HTR-8/SVneo (cell line): ENCODE data around the genes MTHFSD and FOXL1.

- RRBS: no CpG with 5 or more reads among the region's 23 CpGs
Observed at GRCh38 chr16:85805723-85806458, 6.4 kb downstream of the COX4I1 start.

DNA sequence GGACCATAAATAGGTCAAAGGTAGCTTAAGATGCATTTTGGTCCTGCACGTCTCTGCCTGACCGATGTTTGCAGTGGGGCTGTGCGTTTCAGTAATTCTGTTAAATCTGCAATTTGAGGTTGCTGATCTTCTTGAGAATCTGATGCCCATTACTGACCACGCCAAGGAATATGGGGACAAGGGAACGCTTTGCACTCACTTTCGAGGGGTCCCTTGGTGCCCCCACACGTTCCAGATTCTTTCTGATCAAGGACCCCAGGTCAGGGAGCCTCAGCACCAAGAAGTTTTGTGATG is 5.4 kb downstream of the IRF8 start:
- RRBS: no CpG with 5 or more reads among the region's 7 CpGs

- RRBS: no CpG with 5 or more reads among the region's 13 CpGs
Observed at GRCh38 chr16:85962207-85962763, 63.3 kb downstream of the IRF8 start.

GRCh38 chr16:85975713-85976177 is 76.8 kb downstream of the IRF8 start:
- RRBS: no CpG with 5 or more reads among the region's 5 CpGs

DNA sequence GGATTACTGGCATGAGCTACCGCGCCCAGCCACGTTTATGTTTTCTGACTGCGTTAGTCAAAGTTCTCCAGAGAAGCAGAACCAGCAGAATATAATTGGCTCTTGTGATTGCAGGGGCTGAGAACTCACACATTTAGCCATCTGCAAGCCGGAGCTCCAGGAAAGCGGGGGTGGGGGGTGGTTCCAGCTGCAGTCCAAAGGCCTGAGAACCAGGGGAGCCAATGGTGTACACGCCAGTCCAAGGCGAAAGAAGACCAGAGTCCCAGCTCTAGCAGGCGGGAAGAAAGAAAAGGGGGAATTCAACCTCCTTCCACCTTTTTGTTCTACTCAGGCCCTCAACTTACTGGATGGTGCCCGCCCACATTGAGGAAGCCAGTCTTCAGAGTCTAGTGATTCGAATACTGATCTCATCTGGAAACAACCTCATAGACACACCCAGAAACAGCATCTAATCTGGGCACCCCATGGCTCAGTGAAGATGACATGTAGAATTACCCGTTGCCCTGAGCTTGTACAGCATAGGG is 263.7 kb downstream of the IRF8 start:
- RRBS: no CpG with 5 or more reads among the region's 12 CpGs

GRCh38 chr16:86239445-86239902 is 270.9 kb upstream of the FOXF1 start:
- RRBS: no CpG with 5 or more reads among the region's 12 CpGs

DNA sequence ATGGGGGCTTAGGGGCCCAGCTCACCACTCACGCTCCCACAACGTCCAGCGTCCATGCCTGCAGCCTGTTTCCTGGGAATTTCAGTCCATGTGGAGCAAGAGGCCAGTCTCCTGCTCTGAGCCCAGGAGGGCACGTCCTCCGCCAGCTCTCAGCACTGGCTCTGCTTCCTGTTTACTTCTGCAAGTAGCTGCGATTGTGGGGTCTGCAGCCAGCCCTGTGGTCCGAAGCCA is 209.3 kb upstream of the FOXF1 start:
- RRBS: no CpG with 5 or more reads among the region's 7 CpGs

- RRBS: no CpG with 5 or more reads among the region's 8 CpGs
Observed at GRCh38 chr16:86343980-86344563, 166.3 kb upstream of the FOXF1 start.

DNA sequence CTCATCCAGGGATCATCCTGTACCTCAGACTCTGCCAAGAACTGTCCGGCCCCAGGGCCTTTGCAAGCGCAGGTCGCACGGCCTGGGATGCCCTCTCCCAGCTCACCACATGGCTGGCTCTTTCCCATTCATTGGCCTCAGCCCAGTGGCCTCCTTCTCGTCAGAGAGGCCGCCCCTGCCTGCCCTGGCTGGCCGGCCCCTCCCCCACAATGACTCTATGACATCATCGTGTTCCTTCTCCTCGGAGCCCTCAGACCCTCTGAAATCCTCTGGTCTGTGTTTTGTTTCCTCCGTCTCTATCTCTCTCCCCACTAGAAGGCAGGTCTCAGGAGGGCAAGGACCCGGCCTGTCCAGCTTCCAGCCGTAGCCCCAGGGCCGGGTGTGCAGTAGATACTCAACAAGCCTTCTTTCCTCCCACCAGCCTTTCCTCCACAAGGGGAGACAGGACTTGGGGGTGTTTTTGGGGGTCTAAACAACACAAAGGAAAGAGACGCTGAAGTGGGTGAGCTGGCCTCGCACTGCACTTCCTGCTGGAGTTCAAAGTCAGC is 164.8 kb upstream of the FOXF1 start:
- RRBS: no CpG with 5 or more reads among the region's 15 CpGs

- RRBS: no CpG with 5 or more reads among the region's 8 CpGs
Observed at GRCh38 chr16:86365905-86366191, 144.5 kb upstream of the FOXF1 start.

- RRBS: no CpG with 5 or more reads among the region's 29 CpGs
Observed at GRCh38 chr16:86513525-86513990, 3.2 kb downstream of the FOXF1 start.

DNA sequence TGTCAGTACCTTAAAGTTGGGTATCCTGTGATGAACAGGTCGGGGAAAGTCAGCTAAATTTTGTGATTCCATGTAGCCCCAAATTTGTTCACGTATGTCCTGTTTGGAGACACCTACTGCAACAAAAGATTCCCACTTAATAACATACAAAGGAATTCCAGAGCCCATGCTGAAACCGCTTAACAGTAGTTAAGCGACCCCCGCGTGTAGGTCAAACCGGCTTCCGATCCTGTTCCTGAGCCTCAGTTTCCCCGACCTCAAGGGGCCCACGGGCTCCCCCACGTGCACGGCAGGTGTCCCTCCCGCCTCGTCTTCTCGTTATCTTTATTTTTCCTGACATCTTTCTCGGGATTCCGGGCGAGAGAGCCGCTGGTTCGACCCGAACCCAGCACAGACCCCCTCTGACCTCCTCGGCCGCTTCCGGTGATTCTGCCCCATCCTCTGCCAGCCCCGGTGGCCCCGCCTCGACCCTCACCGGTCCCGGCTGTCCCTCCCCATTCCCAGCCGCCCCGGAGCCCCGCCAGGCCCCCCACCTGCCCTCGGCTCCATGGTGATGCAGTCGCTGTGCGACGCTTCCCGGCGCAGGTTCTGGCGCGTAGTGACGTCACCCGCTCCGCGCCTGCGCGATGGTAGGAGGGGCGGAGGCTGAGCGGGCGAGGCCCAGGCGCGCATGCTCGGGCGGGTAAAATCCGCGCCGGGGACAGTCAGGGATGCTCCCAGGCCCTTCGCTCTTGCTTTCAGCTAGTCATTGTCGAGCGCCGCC is at the start of gene MTHFSD:
Gene MTHFSD, minus strand, starts transcription at position 600 of the 763 bp plus-strand sequence.
- RRBS: 1% methylated on average over 31 of the region's 60 CpGs

GRCh38 chr16:86576788-86577731 is 1.3 kb upstream of the FOXL1 start:
- RRBS: 9% methylated on average over 4 of the region's 29 CpGs

- RRBS: 96% methylated on average over 28 of the region's 56 CpGs
Observed at GRCh38 chr16:86577981-86579019, at the start of gene FOXL1. TSS of gene FOXL1 (plus strand) at chr16:86578549.

DNA sequence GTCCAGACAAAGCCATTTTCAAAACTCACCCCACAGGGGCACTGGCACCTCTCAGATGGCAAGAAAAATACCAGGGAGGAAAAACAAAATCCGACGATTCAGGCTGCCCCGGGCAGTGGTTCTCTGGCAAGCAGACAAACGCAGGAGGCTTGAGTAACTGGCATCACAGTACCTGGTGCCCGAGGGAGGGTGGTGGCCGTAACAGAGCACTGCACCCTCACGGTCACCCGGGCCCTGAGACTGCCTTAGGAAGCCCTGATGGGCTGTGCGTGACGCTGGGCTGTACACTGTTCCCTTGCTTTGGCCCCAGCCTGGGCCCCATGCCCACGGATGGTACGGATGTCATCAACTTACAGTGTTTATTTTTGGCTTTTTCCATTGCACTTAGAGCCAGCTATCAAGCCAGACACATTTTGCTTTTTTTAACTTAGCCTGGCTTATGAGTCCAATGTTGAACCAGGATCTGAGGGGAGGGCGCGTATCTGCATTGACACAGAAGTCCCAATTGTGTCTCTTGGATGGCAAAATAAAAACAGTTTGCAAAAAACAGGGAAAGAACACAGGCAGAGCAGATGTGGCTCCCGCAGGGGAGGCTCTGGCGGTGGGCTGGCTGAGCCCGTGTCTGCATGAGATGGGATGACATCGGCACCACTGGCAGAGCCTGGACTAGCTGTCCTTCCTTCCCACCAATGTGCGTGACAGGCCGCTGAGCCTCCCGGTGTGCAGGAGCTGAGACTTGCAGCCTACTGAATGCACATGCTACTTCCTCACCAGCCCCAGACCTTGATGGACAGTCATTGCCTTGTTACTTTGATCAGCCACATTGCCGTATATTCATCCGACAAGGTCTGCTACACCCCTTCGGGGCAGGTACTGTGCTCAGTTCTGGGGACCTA is 287.7 kb downstream of the FOXL1 start:
- RRBS: 93% methylated on average over 5 of the region's 24 CpGs

DNA sequence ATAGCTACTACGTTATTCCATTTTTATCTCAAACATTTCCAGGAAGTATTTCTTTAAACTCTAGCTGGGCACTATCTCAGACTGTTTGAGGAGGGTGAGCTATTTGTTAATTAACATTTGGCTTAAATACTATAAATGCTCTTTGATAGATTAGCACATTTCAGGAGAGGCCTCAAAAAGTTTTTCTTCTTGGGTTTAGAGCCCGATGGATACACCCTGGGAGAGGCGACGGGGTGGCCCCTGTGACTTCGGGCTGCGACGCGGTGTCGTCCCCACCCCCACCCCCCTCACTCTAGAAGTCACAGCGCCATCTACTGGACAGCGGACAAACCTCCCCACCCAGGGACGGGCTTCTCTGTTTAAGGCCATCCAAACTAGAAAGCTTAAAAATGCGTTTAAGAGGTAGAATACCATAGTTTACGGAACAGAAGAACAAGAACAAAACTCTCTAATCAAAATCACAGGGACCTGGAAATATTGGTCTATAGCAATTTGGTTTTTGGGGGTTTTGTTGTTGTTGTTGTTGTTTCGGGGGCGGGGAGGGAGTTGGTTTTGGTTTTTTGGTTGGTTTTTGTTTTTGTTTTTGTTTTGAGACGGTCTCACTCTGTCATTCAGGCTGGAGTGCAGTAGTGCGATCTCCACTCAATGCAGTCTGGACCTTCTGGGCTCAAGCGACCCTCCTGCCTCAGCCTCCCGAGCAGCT is 254.5 kb downstream of the C16orf95 start:
- RRBS: no CpG with 5 or more reads among the region's 20 CpGs

DNA sequence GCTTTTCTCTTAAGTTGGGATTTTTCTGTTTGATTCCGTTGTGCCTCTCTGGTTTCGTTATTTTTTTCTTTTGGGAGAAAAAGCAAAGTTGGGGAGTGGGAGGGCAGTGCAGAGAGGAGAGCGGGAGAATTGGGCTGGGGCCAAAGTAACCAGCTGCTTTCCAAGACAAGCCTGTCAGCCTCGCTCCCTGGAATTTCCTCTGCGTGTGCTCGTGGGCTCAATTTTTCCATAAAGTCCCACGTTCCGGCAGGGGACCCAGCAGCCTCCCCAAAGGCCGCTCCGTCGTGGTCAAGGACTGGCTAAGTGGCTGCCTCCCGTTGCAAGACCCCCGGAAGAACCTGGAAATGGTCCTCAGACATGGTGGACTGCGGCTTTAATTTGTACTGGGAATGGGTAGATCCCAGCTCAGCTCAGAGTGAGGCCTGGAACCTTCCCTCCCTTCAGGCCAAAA is 190.2 kb downstream of the C16orf95 start:
- RRBS: 90% methylated on average over 4 of the region's 14 CpGs

DNA sequence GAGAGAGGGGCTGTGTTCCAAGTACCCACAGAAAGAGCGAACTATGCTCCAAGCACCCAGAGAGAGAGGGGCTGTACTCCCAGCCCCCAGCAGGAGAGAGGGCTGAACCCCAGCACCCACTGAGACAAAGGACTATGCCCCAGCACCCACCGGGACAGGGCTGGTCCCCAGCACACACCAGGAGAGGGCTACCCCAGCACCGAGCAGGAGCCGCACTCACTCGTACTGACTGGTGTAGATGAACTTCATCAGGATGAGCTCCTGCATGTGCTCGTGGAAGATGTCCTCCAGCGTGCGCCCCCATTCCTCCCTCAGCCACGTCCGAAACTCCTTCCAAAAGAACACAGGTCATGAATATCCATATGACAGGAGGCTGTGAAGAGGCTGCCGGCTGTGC is 18.7 kb upstream of the C16orf95 start:
- RRBS: 96% methylated on average over 1 of the region's 11 CpGs

GRCh38 chr16:87342050-87342573 is 24.9 kb upstream of the C16orf95 start:
- RRBS: no CpG with 5 or more reads among the region's 8 CpGs

GRCh38 chr16:87344331-87345027 is 27.3 kb upstream of the C16orf95 start:
- RRBS: 98% methylated on average over 8 of the region's 26 CpGs